Cytotoxic T cell (primary cell): ENCODE measurements around a stretch of chr6.

GRCh38 chr6:106750579-106751108 is 121.3 kb downstream of the QRSL1 start:
- PRO-cap, 2 experiments: no peak in any of the 2 experiments

DNA sequence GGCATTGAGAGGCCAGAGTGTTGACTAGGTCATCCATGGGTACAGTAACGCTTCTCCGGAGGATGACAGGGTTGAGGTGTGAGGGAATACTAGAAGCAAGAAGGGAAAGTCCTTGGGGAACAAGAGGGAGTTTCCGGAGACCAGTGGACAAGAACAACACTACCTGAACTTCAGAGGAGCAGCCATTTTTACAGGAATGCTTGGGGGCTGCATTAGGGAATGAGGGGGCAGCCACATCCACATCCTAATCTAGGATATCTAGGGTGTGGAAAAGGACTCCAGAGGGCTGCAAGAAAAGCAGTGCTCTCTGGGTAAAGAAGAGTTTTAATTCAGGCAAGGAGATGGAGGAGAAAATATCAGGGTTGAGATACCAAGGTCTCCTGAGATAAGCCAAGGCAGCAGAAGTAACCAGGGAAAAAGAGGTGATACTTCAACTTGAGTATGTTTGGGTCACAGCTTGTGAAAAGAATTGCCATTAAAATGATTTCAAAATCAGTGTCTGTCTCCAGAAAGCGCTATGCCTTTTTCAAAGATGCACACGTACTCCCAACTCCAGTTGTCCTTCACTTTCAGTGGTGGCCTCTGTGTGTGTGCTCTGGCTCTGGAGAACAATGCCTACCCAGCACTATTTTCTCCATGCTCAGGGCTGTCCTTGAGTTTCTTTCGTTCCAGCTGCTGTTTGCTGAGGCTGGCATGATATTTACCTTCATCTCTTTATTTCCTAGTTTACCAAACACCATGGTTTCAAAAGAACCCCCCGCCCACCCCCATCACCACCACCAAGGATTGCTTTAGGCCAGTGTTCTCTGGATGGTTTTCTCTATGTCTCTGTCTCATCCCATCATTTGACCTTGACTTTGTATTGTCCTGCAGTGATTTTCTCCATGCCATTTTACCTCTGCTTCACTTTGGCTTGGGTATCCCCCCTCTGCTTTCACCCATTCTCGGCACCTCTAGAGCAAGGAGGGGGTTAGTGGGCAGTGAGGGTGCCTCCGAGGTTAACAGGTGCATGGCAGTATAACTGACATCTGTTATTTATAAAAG is 136.7 kb downstream of the QRSL1 start:
- PRO-cap, 2 experiments: no peak in any of the 2 experiments

- PRO-cap, 2 experiments: no peak in any of the 2 experiments
Measured at GRCh38 chr6:106786851-106787607, 157.7 kb downstream of the QRSL1 start.

DNA sequence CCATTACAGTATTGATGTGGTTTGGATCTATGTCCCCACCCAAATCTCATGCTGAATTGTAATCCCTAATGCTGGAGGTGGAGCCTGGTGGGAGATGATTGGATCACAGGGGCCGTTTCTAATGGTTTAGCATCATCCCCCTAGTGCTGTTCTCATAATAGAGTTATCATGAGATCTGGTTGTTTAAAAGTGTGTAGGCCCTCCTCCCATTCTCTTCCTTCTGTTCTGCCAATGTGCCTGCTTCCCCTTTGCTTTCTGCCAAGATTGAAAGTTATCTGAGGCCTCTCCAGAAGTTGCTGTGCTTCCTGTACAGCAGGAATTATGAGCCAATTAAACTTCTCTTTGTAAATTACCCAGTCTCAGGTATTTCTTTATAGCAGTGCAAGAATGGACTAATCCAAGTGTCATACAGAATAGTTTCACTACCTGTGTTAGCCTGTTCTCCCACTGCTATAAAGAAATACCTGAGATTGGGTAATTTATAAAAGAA is 100.1 kb downstream of the CD24 start:
- PRO-cap, 2 experiments: no peak in any of the 2 experiments

DNA sequence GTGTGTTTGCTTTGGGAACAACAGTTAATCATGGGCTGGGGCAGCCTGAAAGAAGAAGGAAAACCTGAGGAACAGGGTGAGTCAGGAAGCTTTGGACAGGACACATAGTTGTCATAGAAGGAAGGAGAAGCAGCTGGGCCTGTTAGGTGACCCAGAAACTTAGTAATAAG is 61.4 kb downstream of the CD24 start:
- PRO-cap, 2 experiments: no peak in any of the 2 experiments

- PRO-cap, 2 experiments: no peak in any of the 2 experiments
Measured at GRCh38 chr6:106976394-106976755, 1.8 kb upstream of the CD24 start.

DNA sequence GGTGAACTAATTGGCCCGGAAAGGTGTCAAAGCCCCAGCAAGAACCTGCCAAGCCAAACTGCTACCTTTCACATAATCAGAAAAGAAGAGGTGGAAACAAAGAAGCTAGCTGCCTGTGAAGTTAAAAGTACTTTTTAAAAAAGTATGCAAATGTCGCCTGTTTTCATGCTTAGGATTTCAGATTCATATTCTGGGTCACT is 106.4 kb upstream of the BEND3 start:
- PRO-cap, 2 experiments: no peak in any of the 2 experiments

GRCh38 chr6:107540309-107540637 is 50.4 kb downstream of the SOBP start:
- PRO-cap, 2 experiments: no peak in any of the 2 experiments

- PRO-cap, 2 experiments: no peak in any of the 2 experiments
Measured at GRCh38 chr6:107550260-107551052, 60.5 kb downstream of the SOBP start.

- PRO-cap, 2 experiments: peak in 1 of 2 experiments; most common plus-strand start chr6:107619009 (in 1); most common minus-strand start chr6:107618872 (in 1)
Measured at GRCh38 chr6:107618796-107619155, 128.9 kb downstream of the SOBP start.

- PRO-cap, 2 experiments: no peak in any of the 2 experiments
Measured at GRCh38 chr6:107890794-107891891, 66.9 kb downstream of the SEC63 start.

DNA sequence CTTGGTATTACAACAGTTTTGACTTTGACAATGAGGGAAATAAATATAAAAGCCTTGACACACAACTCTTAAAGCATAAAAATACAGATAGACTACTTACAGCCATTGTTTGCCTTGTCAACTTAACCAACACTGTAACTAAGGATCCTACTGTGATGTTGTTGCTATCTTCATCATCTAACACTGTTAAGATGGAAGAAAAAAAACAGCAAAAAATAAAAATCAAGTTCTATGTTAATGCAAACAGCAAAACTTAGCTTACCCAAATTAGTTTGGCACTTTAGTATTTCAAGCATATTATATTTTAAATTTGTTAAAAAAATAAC is 60.5 kb downstream of the SEC63 start:
- PRO-cap, 2 experiments: no peak in any of the 2 experiments

GRCh38 chr6:108127694-108128249 is 38.0 kb upstream of the NR2E1 start:
- PRO-cap, 2 experiments: no peak in any of the 2 experiments

DNA sequence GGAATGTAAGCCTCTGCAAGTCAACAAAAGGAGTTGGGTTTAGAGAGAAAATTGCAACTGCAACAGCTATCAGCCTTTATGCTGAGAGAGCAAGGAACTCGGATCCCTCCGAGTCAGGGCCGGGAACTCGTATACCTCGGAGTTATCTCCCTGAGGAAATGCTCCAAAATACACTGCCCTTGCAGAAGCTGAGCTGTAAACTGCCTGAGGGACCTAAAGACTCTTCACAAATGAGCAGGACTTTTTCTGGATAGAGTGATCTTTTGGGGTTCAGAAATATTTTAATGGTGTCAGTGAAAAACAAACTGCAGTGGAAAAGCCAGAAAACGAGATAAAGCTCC is 31.2 kb upstream of the NR2E1 start:
- PRO-cap, 2 experiments: no peak in any of the 2 experiments

- PRO-cap, 2 experiments: peak in 2 of 2 experiments; most common minus-strand start chr6:108558506 (in 2)
Measured at GRCh38 chr6:108558439-108558578, 2.4 kb upstream of the FOXO3 start.

GRCh38 chr6:108563001-108563571 is 2.4 kb downstream of the FOXO3 start:
- PRO-cap, 2 experiments: no peak in any of the 2 experiments

GRCh38 chr6:108597943-108598773 is 37.4 kb downstream of the FOXO3 start:
- PRO-cap, 2 experiments: no peak in any of the 2 experiments

GRCh38 chr6:108636266-108636950 is 75.7 kb downstream of the FOXO3 start:
- PRO-cap, 2 experiments: no peak in any of the 2 experiments

GRCh38 chr6:108684914-108685956 is 124.5 kb downstream of the FOXO3 start:
- PRO-cap, 2 experiments: no peak in any of the 2 experiments

GRCh38 chr6:108732620-108732911 is 115.7 kb upstream of the ARMC2 start:
- PRO-cap, 2 experiments: no peak in any of the 2 experiments